ENCODE measurements around a stretch of chr3.

- PRO-cap, result no peak
Observed at GRCh38 chr3:171960860-171961405, 78.4 kb upstream of the FNDC3B start.

DNA sequence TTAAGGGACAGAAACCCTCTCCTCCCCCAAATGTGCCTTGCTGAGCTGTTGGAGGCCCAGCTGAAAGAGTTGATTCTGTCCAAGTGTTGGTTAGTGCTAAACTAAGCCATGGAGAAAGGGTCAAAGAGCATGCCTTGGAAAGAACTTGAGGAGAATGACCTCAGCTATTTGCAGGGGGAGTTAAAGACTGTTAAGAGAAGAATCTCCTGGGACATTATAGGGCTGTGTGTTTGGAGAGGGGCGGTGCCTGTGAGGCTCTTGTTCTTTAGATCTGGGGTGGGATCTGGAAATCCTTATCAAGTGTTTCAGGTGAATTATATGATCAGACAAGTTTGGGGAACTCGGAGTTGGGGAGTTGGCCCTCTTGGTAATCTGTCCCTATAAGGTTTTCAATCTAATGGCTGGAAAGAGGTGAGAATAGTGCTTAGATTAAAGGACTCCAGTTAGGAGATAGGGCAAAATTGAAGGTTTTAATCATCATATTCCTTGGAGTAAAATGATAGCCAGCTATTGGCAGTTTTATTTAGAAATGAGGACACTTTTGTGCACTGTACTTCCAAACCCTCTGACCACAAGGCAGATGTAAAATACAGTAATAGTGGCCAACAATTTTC, 13.1 kb downstream of the FNDC3B start:
- PRO-cap, result no peak

DNA sequence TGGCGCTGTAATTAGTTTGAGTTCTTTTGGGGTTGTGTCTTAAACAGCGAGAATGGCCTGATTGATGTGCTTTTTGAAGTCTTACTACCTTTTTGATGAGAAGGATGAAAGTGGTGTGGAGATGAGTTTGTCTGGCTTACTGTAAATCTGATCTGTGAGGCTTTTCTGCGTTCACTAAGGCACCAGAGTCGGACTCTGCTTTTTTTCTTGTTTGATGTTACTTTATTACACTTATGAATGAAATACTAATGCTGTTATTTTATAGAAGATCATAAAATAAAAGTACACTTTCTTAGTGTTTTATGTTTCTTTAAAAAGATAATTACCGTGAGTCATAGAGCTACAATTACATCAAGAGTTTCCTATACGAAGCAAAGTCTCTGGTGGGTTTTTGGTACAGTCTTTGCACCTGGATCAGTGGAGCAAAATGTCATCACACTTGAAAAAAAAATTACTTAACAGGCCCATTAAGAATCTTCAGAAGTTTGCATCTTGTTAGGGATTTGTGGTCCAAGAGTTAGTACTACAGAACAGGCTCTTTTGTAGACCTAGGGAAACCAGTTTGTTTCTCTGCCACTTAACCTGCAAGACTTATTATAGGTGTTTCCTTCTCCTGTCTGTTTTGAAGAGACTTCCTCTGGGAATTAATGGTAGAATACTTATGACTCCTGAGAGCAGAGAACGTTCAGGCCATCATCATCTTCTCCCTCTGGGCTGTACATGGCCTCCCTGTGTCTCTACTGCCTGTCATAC, 28.0 kb downstream of the FNDC3B start:
- PRO-cap, result no peak

DNA sequence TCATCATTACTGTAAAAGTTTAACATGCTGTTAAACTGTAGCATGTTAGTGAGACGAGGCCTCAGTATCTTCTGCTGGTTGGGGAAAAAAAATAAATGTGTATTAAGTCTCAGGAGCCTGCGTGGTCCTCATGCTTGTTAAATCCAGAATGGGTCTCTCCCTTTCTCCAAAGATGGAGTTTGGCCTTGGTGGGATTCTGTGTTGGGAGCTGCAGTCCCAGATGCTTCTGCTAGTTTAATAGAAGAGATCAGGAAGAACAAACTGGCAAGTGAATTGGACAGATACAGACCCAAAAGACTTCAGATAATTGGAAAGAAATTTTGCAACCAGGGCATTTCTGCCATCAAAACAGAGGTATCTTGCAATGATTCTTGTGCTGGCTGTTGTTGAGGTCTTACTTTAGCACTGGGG, 39.8 kb downstream of the FNDC3B start:
- PRO-cap, result no peak

DNA sequence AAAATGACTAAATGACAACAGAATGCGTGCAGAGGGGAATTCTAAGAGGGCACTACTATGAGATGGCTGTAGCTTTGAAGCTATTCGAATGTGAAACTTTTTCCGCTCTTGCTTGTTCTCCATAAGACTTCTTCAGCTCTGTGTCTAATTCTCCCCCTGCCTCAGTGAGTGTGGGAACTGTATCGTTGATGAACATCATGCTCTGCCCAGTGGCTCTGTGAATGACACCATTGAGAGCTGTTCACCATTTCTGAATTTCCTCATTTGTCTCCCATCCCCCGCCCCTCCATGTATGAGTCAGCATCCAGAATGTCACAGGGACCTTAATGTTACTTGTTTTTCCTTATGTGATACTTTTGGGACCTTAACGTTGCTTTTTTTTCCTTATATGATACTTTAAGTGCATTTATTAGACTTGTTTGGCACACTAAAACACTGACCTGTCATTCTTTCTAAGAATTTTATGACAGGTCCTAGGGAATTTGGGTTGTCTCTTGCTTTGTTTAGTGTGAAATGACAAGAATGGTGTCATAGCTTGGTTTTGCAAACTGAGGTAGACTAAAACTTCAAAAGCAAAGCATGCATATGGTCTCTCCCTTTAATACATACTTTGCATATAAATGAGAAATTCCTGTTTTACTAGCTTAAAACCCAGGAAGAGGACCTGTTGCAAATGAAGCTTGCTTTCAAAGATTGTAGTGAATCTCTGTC, 99.6 kb downstream of the FNDC3B start:
- PRO-cap, result no peak

DNA sequence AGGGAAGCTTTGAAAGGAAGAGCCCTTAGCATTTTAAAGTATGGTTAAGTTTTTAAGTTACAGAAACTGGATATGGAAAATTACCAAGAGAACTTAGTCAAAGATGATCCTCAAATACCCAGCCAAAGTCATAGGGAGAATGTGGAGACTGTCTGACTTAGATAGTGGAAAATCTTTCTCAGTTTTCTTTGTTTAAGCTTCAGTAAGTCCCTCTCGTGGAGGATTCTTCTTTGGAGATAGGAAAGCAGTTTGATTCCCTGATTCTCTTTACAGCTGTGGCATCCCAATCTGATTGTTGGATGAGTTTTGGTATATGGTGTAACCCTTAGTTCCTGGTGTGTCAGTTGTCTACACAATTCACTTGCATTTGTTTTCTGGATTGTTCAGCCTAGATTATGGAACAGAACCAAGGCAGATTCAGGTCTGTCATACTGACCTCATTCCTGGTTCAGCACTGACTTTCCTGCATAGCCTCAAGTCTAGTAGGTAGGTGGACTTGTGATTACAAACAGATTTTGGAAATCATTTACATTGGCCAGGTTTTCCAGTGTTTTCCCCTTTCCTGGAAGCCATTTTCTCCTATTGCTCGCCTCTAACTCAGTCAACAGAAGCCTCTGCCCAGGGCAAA, 115.8 kb downstream of the FNDC3B start:
- PRO-cap, result no peak

DNA sequence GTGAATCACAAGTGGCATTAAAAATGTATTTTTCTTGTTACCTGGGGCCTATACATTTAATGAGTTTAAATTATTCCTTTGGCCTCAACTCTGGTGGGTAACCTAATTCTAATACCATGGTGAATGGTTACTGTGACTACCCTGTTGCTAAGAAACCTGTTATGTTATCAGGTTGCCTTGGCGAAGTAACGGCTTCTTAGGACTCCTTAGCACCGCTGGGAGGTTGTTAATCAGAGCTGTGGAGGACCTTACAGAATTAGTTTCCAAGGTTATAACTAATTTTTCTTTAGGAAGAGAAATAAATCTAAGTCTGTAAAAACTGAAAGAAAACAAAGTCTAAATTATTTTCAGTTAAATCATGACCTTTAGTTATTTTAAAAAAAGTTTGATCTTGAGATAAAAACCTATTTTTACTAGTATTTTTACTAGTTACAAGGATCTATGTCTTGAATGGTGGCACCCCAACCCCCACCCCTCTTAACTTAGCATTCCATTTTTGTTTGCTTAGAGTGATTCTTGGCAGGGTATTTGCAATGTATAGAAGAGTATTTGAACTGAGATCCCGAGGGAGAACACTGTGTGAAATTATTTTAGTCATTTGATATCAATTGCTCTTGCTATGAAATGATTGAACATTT, 155.5 kb downstream of the FNDC3B start:
- PRO-cap, result no peak

DNA sequence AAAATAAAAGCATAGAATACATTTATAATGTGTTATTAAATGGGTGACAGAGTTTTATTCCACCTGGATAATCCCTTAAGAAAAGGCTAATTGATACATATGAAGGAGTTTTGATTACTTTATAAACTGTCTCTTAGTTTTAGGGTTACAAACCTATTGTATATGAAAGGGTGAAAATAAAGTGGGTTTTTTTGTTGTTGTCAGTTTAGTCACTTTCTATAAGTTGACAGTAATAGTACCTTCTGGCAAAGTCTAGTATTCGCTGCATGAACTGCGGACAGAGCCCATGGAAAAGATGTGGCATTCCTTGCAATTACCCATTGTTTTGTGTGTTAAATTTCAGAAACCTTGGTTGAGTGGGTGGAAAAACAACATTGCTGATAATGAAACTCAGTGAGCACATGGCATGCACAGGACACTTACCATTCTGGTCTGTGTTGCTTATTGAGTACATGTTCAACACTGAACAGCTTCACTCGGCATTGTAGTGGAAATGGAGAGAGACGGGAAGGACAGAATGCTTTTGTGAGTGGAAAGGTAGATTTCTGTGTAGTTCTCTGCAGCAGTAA, 165.2 kb downstream of the FNDC3B start:
- PRO-cap, result no peak

GRCh38 chr3:172210900-172211496, 171.6 kb downstream of the FNDC3B start:
- PRO-cap, result no peak

DNA sequence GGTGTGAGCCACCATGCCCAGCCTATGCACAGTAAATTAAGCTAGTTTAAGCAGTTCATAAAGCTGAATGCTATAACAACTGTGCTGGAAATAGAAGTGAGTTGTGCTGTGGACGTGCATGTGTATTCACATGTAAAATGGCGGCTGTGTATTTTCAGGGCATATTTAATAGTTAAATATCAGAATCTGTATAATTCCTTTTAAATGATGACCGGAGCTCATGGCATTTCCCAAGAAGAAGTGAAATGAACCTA, 180.9 kb downstream of the GHSR start:
- PRO-cap, result no peak

GRCh38 chr3:172302567-172302813, 145.8 kb downstream of the GHSR start:
- PRO-cap, result no peak

- PRO-cap, result no peak
Observed at GRCh38 chr3:172319632-172320161, 128.6 kb downstream of the GHSR start.

DNA sequence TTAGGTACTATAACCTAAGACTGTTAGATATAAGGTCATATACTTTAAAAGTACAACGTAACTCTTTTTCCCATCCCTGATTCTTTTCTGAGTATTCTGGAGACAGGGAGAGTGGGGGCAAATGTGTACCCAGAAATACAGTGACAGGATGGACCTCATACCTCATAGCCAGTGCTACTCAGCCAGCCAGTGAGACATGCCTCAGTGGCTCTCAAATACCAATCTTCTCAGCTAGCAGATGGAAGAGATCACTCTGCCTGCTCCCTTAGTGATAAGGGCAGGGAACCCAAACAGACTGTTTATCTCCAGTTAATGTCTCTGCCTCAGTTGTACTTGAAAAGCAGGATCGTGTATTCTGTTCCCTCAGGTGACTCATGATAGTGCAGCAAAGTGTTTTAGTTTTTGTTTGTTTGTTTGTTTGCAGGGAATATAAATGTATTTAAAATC, 125.6 kb downstream of the GHSR start:
- PRO-cap, result no peak

GRCh38 chr3:172343865-172344231, 104.4 kb downstream of the GHSR start:
- PRO-cap, result no peak

GRCh38 chr3:172367356-172368129, 80.7 kb downstream of the GHSR start:
- PRO-cap, result no peak

DNA sequence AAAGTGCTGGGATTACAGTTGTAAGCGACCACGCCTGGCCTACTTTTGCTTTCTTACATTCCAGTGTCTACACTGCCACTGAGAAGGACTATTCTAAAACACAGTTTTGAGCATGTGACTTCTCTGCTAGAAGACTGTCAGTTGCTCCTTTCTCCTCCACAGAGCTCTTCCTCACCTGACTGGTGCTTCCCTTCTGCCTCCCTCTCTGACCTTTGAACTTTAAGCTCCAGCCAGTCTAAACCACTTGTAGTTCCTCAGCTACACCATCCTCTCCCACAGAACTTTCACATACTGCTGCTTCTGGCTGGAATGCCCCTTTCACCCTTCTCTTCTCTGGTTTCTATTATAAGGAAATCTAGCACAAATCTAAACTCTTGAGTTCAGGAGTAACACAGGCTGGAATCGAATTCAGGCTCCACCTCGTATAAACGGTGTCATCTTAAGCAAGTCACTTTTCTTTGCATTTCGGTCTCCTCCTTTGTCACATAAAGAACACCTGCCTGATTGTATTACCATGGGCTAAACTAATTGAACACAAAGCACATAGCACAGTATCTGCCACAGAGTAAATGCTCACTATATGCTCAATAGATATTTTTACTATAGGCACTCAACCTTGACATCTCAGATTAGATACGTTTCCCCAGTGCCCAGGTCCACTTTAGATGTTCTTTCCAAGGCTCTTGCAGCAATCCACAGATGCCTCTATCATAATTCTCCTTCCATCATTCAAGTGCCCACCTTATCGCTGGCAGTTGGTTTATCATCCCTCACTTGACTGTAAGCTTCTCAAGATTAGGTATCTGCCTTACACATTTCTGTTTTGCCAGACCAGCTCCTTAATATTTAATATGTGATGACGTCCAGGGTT, 8.9 kb downstream of the NCEH1 start:
- PRO-cap, result no peak

- PRO-cap, result no peak
Observed at GRCh38 chr3:172709792-172710593, 874 bp downstream of the NCEH1 start.

DNA sequence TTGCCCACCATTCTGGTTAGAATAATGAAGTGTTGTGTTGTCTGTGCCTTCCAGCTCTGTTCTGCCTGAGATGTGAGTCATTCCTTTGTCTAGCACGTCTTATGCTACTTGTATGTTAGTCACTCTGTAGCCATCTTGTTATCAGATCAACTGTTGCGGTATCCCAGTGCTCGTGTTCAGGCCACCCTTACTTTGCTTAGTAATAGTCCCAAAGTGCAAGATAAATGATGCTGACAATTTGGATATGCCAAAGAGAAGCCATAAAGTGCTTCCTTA, 527.5 kb downstream of the NAALADL2 start:
- PRO-cap, result no peak

DNA sequence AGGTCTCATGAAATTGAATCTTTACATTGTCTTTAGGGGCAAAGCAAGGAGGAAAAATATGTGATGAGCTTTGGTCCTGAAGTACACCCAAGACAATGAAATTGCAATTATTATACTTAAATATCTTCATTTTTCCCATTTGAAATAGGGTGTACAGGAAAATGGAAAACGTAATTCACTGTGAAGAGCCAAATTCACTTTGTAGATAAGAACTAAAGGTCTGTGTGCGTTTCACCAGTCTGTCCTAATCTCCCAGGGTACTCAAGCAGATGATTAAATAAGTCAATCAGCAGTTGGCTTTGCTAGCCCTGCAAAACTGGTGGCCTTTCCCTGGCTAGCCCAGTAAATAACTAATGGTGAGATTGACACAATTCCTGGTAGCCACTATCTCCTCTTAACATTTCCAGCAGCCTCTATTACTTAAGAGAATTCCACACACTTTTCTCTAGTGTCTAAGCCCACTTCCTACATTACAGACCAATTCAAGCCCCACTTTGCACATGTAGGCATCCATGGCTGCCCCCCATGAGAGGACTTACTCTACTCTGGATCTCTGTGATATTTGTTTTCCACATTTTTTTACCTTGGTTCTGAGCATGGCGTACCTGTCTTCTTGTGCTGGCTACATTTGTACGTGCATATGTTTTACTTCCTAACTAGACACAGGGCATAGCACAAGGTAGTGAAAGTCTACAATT, 389.3 kb downstream of the TBL1XR1 start:
- PRO-cap, result no peak

GRCh38 chr3:177026230-177027011, 170.9 kb downstream of the TBL1XR1 start:
- PRO-cap, result no peak

Measured in ureter (tissue), 1 donor.